Paraaortic lymph node (tissue), 1 donor: ENCODE measurements around the genes PTPN1, PARD6B and ZFP64.

DNA sequence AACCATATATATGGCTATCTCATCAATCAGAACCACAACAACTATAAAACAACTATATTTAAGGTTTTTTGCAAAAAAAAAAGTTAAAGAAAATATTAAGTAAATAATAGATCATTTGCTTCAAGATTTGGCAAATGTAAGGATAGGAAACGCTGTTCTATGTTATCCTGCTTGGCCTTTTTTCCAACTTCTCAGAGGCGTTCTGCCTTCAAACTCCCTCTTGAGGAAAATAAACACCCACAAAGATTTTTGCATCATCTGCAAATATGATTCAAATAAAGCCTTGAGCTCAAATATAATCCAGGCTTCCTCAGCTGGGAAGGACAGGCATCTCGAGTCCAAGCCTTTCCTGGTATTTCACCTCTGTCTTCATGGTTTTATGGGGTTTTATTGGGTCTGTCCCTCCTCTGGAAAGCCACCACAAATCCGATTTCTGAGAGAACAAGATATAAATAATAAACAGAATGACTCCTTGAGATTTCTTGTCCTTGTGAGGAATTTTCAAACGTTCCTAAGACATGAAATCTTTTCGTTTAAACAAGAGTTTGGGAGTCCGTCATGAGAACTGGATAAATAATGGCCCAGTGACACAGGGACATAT lies 67.6 kb upstream of the PTPN1 start:
- PRO-cap, result no peak

GRCh38 chr20:50510319-50511132 lies at the start of gene PTPN1:
PTPN1 (plus strand) TSS chr20:50510383.
- PRO-cap, result bidirectional peak, plus-strand start at chr20:50510385, minus-strand start at chr20:50510200

DNA sequence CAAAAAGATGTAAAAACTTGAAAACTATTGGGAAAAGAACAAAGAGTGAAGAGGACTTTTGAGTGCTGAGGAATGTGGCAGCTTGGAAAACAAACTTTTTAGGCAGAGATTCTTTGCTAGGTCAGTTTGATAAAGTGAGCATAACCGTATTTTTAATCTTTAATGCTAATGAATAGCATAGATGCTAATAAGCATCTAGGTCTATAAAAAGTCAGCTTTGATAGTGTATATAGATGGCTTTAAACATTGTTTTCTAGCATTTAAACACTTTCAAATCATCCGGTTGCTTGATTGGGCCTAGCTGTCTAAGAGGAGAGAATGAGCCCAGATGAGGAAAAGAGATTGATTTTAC lies 2.8 kb downstream of the PTPN1 start:
- PRO-cap, result no peak

- PRO-cap, result no peak
These were observed 52.3 kb downstream of the PTPN1 start for GRCh38 chr20:50562192-50563099.

DNA sequence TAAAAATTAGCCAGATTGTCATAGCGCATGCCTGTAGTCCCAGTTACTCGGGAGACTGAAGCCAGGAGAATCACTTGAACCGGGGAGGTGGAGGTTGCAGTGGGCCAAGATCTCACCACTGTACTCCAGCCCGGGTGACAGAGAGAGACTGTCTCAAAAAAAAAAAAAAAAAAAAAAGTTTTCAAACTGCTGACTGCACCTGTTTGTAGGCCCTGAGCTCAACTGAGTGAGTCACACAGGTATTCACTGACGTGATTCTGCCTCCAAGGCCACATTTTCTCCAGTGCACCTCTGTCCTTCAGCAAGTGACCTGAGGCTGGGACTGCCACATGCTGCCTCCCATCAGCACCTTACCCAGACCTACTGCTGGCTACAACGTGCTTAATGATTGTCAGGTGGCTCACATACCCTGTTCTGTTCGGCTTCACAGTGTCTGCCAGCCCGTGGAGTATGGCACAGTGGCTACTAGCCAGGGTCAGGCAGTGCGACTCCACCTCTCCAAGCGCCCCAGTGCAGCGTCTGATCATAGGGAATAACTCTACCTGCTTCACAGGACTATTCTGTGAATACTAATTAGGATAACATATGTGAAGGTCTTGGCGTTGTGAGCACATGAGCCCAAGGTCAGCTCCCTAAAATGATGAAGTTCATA lies 28.3 kb downstream of the RIPOR3 start:
- PRO-cap, result no peak

DNA sequence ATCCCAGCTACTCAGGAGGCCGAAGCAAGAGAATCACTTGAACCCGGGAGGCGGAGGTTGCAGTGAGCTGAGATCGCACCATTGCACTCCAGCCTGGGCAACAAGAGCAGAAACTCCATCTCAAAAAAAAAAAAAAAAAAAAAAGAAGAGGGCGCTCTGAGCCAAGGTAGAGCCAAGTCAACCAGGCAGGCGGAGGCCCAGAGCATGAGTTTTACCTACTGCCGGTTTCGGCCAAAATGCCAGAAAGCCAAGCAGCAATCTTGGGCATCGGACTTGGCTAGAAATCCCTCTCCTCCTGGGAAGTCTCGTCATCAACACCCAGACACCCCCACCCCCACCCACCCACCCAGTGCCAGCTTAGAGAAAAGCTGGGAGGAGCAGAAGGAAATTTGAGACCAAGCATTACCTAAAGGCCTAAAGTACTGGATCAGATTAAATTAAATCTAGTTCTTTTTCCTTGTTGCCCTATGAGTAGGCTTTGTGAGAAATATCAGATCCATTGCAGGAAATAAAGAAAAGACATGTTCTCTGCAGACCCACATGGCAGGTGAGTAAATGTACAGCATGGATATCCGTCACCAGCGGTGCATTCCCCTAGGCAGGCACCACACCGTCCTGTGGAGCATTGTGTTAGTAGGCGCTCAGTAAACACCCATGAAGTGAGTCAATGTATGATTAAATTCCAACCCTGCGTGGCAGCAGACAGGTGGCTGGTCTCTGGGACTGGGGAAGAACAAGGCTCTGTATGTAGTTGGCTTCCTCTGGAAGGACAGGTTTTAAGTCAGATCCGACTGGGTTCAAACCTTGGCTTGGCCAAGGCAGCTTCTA lies 21.1 kb downstream of the RIPOR3 start:
- PRO-cap, result no peak

DNA sequence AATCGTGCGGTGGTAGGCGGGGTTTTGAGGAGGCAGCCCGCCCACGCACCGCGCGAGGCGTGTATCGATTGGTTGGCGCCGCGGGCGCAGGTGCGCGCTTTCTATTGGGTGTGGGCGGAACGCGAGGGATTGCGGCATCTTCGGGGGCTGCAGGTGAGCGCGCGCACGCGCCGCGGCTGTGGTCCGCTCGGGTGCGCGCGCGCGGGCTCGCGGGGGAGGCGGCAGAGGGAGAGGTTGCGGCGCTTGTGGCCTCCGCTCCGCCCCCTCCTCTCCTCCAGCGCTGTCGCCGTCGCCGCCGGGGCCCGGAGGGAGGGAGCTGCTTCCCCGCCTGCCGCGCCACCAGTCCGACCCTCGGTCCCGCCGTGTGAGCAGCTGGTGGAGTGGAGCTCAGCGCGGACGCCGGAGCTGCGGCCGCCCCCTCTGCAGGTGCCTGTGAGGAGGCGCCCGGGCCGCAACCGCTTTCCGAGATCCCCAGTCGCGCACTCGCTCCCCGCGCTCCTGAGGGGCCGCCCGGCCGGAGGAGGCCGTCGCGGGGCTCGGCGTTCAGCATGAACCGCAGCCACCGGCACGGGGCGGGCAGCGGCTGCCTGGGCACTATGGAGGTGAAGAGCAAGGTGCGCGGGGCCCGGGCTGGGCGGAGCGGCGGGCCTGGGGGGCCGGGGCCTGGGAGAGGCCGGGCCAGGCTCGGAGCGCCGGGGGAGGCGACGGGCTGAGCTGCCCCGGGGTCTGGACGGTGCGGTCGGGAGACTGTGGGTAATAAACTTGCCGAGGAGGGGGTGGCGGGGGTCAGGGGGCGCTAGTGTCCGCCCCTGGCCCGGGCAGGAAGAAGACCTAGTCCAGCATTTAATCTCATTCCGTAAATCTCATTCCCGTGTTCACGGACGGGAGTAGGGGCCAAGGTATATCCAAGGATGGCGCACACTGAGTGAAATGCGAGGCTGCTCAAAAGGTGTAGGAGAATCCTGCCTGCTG lies at the start of gene PARD6B:
PARD6B (plus strand) TSS at position 342 of the 972 bp plus-strand sequence.
- PRO-cap, result bidirectional peak, plus-strand start at position 137 of the sequence, minus-strand start outside the sequence

DNA sequence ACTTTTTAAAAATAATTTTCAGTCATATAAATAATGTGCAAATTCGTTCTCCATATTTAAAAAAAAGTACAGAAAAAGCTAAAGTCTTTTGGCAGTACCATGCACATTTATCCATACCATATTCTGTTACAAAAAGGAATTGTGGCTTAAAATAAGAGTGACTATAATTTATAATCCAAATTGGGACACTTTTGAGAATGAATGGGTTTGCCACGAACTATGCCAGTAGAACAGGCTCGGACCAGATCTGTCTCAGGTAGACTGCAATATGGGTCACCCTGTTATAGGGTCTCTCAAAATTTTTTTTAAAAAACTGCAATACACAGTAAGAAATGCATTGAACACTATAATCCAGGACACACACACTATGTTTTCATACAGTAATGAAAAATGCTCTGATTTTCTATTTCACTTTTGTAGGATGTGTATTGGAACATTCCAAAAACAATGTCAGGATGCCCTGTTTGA lies 24.9 kb downstream of the PARD6B start:
- PRO-cap, result no peak

GRCh38 chr20:50897118-50897964 lies 33.9 kb downstream of the ADNP start:
- PRO-cap, result no peak

GRCh38 chr20:51286467-51286972 lies 256.0 kb downstream of the NFATC2 start:
- PRO-cap, result no peak

DNA sequence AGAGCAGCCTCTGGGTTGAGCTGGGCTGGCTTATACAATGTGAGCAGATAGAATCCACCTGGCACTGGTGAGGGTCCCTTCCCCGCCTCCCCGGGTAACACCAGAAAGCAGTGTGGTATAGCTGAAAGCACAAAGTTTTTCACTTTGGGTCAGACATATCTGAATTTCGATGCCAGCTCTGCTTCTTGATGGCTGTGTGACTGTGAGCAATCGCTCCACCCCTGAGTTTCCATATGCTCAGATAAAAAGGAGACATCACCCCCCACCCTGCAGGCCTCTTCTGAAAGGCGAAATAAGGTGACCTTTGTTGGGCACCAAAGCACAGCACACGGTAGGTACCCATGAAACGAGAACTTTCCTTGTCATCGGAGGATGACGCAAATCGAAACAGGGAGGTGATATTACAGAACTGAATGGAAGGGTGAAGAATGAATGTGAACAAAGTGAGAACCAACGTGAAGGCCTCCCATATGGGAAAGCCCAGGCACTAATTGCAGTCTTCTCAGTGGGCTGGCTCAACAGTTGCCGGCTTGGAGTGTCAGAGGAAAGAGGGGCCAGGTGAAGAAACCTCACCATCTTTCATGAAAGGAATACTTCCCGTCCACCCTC lies 61.9 kb downstream of the NFATC2 start:
- PRO-cap, result bidirectional peak, plus-strand start at position 431 of the sequence, minus-strand start at position 282 of the sequence

GRCh38 chr20:51497910-51498547 lies 44.5 kb downstream of the NFATC2 start:
- PRO-cap, result unidirectional peak, minus-strand start at chr20:51498155

- PRO-cap, result unidirectional peak, minus-strand start at chr20:51531356
These were observed 11.1 kb downstream of the NFATC2 start for GRCh38 chr20:51531058-51532135.

- PRO-cap, result no peak
These were observed 7.9 kb downstream of the ATP9A start for GRCh38 chr20:51760341-51760540.

GRCh38 chr20:51984883-51985487 lies 182.7 kb upstream of the SALL4 start:
- PRO-cap, result no peak

GRCh38 chr20:52191438-52191914 lies at the start of gene ZFP64:
ZFP64 (minus strand) TSS chr20:52191779.
- PRO-cap, result bidirectional peak, plus-strand start at chr20:52191517, minus-strand start at chr20:52191469; bidirectional peak, plus-strand start at chr20:52191805, minus-strand start at chr20:52191551

DNA sequence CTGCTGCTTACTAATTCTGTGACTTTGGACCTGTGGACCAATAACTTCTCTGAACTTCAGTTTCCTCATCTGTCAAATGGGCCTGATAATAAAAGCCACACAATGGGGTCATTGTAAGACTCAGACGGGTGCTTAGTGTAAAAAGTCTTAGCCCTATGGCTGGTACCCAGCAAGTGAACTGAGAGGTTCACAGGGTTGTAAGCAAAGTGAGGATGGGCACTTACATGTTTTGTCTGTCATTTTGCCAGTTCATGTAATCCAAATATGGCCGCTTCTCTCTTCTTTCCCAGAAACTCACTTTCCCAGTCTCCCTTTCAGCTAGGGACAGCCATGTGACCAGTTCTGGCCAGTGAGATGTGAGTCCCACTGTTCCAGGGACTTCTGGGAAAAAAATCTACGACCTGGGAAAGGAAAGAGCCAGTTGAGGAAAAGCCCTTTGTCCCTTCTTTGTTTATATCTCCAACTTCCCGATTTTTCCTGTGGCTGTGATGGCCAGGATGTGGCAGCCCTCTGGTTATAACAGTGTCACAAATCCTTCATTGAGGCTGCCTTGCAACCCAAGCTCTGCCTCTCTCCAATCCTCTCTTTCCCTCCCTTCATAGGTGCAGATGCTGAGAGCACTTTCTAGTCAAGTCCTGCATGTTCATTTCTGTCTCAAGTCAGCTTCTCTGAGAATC lies 148.4 kb upstream of the ZFP64 start:
- PRO-cap, result no peak

- PRO-cap, result no peak
These were observed 154.1 kb downstream of the TSHZ2 start for GRCh38 chr20:53125817-53127085.

GRCh38 chr20:53318195-53318706 lies 275.4 kb downstream of the ZNF217 start:
- PRO-cap, result no peak

GRCh38 chr20:53576672-53577514 lies 16.7 kb downstream of the ZNF217 start:
- PRO-cap, result no peak